ENCODE data around the genes OR56B1, OR52N1, OR52N2, C11orf42, CNGA4, SMPD1, TRIM3, MRPL17 and RBMXL2.

- PRO-cap, 3 experiments = no peak in any of the 3 experiments
- RAMPAGE, long total RNA = no peak
Observed at GRCh38 chr11:5736051-5736588, at the start of gene OR56B1. Gene OR56B1, plus strand, starts transcription at chr11:5736448.

- PRO-cap, 3 experiments = no peak in any of the 3 experiments
- RAMPAGE, long total RNA = no peak
Observed at GRCh38 chr11:5791184-5791502, at the start of gene OR52N1. Gene OR52N1, minus strand, starts transcription at chr11:5791265.

GRCh38 chr11:5808298-5809061 is at the start of gene OR52N2:
Gene OR52N2, plus strand, starts transcription at chr11:5808924.
- PRO-cap, 3 experiments = no peak in any of the 3 experiments
- RAMPAGE, long total RNA = no peak

DNA sequence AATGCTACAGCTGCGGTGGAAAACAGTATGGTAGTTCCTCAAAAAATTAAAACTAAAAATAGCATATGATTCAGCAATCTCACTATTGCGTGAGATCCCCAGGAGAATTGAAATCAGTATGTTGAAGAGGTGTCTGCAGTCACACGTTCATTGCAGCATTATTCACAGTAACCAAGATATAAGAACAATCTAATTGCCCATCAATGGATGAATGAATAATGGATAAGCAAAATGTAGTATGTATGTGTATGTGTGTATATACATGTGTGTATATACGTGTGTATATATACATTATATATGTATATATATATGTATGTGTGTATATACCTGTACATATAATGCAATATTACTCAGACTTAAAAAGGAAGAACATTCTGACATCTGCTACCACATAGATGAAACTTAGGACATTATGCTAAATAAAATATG is 6.9 kb downstream of the OR52N2 start:
- PRO-cap, 3 experiments = no peak in any of the 3 experiments
- RAMPAGE, long total RNA = no peak

- PRO-cap, 3 experiments = no peak in any of the 3 experiments
- RAMPAGE, long total RNA = no peak
Observed at GRCh38 chr11:6205443-6205655, at the start of gene C11orf42. Gene C11orf42, plus strand, starts transcription at chr11:6205557.

DNA sequence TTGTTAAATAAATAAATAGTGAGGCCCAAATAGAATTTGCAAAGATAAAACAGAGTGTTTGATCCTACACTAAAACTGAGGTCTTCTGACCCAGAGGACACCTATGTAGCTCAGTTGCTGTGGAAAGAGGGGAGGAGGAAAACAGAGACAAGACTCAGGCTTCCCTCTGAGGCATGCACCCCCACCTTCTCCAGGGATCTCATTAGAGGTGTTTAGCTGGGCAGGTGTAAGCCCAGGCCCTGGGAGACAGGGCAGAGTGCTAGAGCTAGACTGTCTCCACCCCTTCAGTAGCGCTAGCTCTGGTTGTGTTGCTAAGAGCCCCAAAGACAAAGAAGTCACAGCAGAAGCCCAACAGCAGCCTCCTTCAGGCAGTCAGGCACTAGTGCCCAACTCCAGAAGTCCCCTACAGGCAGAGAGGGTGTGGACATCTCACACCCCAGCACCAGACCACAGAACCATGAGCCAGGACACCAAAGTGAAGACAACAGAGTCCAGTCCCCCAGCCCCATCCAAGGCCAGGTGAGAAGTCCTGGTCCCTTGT is at the start of gene CNGA4:
TSS of gene CNGA4 (plus strand) at position 340 of the 541 bp plus-strand sequence.
- PRO-cap, 3 experiments = no peak in any of the 3 experiments
- RAMPAGE, long total RNA = no peak

GRCh38 chr11:6388028-6388461 is 2.2 kb upstream of the SMPD1 start:
- PRO-cap, 3 experiments = no peak in any of the 3 experiments
- RAMPAGE, long total RNA = no peak

DNA sequence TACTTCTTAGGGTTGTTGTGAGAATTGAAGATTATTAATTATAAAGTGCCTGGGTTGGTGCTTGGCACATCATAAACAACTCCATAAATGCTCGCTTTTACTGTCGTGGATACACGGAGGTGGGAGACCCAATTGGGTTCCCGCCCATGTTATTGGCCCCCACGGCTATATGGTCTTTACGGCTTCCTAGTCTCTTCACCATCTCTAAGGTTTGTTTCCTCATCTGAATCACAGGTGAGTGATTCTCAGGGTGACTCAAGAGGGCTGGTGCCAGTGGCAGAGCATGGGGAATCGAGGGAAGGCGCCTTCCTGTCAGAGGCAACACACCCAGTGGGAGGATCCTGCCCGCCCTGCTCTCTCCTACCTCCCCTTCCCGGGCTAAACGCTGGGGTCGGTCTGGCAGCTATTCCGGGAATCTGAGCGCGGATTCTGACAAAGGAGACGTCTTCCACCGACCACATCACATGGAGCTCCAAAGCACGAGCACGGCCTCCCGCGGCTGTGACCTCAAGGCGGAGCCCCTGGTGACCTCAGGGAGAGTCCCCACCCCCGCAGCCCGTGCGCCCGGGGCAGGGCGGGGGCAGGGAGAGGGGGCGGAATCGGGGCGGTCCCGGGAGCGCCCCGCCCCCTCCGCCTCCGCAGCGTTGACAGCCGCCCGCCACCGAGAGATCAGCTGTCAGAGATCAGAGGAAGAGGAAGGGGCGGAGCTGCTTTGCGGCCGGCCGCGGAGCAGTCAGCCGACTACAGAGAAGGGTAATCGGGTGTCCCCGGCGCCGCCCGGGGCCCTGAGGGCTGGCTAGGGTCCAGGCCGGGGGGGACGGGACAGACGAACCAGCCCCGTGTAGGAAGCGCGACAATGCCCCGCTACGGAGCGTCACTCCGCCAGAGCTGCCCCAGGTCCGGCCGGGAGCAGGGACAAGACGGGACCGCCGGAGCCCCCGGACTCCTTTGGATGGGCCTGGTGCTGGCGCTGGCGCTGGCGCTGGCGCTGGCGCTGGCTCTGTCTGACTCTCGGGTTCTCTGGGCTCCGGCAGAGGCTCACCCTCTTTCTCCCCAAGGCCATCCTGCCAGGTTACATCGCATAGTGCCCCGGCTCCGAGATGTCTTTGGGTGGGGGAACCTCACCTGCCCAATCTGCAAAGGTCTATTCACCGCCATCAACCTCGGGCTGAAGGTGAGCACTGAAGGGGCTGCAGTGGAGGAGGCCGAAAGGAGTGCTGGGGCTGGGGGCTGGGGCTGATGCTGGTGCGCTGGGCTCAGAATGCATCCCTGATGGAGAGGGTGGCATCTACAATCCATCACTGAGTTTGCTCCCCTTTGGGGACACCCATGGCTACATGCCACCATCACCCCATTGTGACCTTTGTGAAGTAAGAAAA is at the start of gene SMPD1:
TSS of gene SMPD1 (plus strand) at position 732 of the 1,379 bp plus-strand sequence.
- PRO-cap, 3 experiments = peak in 3 of 3 experiments; most common plus-strand start position 679 of the sequence (in 2); most common minus-strand start position 503 of the sequence (in 3)
- RAMPAGE, long total RNA = no peak

GRCh38 chr11:6394074-6394632 is 3.9 kb downstream of the SMPD1 start:
- PRO-cap, 3 experiments = peak in 2 of 3 experiments; most common minus-strand start chr11:6394487 (in 1)
- RAMPAGE, long total RNA = no peak

DNA sequence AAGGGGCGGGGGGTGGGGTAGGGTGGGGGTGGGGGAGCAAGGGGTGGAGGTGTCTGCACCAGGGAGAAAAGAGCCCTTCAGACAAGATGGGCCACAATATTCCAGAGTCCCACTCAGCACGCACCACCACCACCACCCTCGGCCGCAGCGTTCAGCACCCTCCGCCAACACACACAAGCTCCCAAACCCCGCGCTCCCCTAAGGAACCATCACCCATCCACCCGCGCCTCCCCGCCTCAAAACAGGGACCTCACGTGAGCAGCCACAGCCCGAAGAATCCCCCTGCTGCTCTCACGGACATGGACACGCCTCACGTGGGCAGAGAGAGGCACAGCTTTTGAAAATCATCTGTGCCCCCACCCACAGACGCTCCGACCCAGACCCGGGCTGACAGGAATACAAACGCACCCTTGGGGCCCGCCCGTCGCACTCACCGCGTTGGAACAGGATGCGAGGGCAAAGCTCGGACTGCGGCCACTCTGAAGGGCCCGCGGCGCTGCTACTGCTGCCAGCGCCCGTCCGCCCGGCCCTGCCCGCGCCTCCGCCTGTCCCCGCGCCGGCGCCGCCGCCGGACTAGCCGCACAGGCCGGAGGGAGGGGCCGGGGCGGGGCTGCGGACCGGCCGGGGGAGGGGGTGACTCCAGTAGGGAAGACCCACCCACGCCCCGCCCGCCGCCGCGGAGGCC is at the start of gene TRIM3:
TSS of gene TRIM3 (minus strand) at position 585 of the 685 bp plus-strand sequence.
- PRO-cap, 3 experiments = peak in 3 of 3 experiments; most common minus-strand start position 547 of the sequence (in 2)
- RAMPAGE, long total RNA = no peak

GRCh38 chr11:6478983-6479587 is 2.0 kb downstream of the ARFIP2 start:
- PRO-cap, 3 experiments = no peak in any of the 3 experiments
- RAMPAGE, long total RNA = no peak

- PRO-cap, 3 experiments = no peak in any of the 3 experiments
- RAMPAGE, long total RNA = no peak
Observed at GRCh38 chr11:6576591-6576991, 26.8 kb downstream of the RRP8 start.

DNA sequence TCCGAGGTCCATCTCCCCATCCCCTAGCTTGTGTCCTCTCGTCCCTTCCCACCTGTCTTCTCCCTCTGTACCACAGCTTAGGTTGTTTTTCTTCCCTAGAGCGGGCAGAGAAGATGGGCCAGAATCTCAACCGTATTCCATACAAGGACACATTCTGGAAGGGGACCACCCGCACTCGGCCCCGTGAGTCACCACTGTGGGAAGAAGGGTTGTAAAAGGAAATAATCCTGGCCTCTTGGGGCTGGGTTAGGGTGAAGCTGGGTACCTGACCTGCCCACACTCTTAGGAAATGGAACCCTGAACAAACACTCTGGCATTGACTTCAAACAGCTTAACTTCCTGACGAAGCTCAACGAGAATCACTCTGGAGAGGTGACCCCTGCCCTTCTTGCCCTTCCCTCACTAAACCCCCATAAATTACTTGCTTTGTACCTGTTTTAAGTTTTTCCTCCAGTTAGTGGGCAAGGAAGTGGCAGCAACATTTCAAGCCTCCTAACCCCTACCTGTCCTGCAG is 3.2 kb downstream of the TAF10 start:
- PRO-cap, 3 experiments = no peak in any of the 3 experiments
- RAMPAGE, long total RNA = no peak

GRCh38 chr11:6611018-6612141 is 636 bp downstream of the TAF10 start:
- PRO-cap, 3 experiments = peak in 1 of 3 experiments; most common plus-strand start chr11:6611840 (in 1)
- RAMPAGE, long total RNA = no peak

- PRO-cap, 3 experiments = no peak in any of the 3 experiments
- RAMPAGE, long total RNA = no peak
Observed at GRCh38 chr11:6617389-6617970, 1.7 kb downstream of the TPP1 start.

GRCh38 chr11:6618490-6619318 is 518 bp downstream of the TPP1 start:
- PRO-cap, 3 experiments = peak in 3 of 3 experiments; most common plus-strand start chr11:6619039 (in 2); most common minus-strand start chr11:6618971 (in 1)
- RAMPAGE, long total RNA = no peak

DNA sequence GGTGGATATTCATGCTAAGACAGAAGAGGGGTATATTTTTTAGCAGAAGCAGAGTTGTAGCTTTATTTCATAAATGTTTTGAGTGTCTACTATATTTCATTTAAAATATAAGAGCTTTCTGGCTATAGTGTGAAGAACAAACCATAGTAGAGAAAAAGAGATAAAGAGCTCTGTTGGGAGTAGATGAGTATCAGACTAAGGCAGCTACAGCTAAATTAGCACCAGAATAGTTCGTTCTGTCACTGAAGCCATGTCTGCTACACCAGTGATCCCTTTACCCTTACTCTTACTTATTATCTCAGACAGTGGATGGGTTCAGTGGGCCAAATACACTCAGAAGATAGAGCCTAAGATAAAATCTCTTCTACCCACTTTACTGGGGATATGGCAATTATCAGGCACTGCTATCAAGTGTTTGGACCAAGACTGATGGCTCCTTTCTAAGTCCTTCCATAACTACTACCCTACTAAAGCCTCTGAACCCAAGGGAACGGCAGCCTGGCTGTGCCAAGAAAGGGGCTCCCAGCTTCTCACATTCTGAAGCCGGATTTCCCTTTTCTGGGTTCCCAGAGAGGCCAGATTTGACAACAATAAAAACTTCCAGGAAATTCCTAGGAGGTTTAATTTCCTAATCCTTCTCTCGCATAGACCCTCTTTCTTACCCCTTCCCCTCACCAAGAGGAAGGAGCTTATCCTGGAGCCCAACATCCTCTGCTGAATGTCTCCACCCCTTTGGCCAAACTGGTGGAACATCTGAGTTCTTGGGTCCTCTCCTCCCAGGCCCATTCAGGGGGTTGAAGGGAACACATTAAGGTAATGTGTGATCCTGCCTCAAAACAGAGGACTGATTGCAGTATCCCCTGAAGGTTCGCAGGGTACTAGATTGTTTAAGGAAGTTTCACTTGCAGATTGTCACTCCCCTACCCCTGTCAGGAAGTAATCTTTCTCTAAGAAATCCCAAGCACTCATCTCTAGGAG is 2.1 kb downstream of the MRPL17 start:
- PRO-cap, 3 experiments = no peak in any of the 3 experiments
- RAMPAGE, long total RNA = no peak

DNA sequence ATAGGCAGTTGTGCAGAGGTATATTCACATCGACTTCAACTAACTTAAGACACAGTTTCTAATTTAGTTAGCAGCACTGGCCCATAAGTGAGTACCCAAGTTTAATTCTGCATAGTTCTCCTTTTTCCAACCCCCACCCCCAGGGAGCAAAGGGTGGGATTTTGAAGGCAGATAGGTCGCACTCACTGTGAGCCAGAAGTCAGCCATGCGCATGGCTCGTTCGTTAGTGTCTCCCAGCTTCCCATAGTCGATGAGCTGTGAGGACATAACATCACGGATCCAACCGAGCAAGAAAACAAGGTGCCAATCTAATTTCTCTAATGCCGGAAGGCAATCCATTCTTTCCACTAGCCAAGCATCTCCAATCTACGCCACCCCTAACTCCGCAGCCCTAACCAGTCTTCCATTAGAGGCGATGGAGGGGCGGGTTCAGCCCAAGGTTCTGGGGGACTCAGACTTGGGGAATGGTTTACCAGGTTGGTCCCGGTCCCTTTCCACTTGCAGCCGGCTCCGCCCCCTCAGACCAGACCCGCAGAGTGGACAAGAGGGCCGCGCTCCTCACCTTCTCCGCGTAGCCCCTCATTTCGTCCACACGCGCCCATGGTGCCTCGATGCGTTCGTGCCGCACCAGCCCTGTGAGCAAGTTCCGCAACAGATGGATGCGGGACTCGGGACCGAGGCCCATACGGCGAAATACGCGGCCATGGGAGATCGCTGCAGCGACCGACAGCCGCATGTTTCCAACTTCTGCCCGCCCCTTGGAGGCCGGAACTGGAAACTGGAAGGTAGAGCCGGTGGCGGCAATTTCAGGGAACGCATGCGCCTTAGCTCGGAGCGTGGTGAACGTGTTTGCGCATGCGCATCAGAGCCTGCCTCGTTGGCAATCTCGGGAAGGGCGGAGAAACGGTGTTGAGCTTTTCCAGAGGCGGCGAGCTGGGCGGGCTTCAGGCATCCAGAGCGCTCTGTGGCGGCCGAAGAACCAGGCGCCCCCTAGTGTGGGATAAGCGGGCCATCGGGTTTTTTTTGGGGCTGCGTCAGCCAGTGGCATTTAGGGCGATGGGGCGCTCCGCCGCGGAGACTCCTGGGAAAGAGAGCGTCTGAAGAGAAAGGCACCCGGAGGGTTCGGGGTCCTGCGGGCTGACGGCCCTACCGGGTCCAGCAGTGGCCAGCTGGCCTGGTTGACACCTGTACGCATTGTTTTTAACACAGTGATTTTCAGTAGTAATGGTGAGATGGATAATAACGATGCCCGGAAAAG is at the start of gene MRPL17:
TSS of gene MRPL17 (minus strand) at position 780 of the 1,258 bp plus-strand sequence.
- PRO-cap, 3 experiments = peak in 3 of 3 experiments; most common plus-strand start position 1,084 of the sequence (in 2); most common minus-strand start position 773 of the sequence (in 3)
- RAMPAGE, long total RNA = no peak

DNA sequence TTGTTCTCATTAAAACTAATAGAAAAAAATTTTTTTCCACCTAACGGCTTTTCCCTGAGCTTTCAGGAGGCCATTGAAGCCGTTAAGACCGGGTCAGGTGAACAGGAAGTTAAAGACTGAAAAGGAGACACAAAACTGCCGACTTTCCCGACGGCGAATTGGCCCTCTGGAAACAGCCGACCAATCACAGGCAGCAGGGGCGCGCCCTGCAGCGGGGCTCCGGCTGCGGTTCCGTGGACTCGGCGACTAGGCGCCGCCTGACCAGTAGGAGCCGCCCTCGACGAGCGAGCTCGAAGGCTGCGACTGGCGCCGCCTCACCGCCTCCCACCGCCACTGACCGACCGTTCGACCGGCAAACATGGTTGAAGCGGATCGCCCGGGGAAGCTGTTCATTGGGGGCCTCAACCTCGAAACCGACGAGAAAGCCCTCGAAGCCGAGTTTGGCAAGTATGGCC is at the start of gene RBMXL2:
TSS of gene RBMXL2 (plus strand) at position 236 of the 455 bp plus-strand sequence.
- PRO-cap, 3 experiments = no peak in any of the 3 experiments
- RAMPAGE, long total RNA = no peak

DNA sequence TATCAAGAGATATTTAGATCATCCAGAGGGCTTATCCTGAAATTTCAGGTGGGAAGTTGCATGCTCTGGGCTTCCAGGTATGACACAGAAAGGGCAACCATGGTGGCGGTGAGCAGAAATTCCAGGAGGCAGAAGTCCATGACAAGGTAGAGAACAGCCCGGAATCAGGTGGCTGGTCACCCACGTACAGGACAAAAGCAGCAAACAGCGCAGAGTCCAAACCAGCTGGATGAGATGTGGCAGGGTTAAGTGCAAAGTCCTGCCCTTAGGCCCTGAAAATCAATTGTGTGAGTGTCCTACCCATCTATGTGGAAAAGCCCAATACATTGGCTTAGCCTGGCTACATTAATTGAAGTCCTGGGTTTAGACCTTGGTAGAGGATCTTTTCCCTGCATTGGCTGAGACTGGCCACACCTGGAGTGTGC is 11.6 kb downstream of the PPFIBP2 start:
- PRO-cap, 3 experiments = no peak in any of the 3 experiments
- RAMPAGE, long total RNA = no peak